Neutrophil (primary cell): ENCODE results near the gene GATA3.

DNA sequence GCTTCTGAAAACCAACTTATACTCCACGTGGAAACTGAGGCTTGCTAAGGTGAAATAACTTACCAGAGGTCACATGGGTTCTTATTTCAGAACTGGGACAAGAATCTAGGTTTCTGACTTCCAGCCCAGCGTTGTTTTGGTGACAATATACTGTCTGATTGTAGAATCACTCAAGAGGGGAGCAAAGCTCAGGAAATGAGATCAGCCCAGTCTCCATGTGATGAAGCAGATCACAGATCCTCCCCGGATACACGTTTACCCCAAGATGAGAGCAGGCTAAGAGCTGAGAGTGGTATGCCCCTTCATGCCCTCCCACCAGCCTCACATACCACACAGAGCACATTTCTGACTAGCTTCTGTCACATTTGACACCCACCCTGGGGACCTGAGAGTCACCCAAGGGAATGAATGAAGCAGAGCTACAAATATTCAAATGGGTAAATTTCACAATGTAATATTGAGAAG, 27.1 kb upstream of the PRKCQ start:
- PRO-cap = no peak

DNA sequence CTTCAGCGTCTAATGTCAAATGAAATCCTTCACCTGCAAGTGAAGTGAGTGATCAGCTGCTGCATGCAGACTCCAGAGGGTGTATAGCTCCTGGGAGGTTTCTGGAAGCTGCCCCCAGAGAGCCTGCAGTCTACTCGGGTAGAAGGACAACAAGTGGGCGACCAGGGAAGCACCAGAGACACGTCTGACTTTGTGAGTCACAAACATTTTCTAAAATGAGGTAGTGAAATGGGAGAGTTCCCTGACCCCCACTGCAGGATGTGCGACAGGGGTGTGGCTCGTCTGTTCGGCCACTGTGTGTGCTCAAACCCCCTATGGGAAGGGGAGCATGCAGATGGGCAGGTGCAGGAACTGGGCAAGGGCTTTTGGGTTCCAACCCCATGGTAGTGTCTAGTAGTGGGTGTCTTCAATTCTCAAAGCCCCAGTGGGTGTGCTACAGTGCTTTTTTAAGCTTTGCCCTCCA, 177.1 kb upstream of the PRKCQ start:
- PRO-cap = no peak

- PRO-cap = no peak
Observed at GRCh38 chr10:7274695-7275212, 136.1 kb downstream of the SFMBT2 start.

DNA sequence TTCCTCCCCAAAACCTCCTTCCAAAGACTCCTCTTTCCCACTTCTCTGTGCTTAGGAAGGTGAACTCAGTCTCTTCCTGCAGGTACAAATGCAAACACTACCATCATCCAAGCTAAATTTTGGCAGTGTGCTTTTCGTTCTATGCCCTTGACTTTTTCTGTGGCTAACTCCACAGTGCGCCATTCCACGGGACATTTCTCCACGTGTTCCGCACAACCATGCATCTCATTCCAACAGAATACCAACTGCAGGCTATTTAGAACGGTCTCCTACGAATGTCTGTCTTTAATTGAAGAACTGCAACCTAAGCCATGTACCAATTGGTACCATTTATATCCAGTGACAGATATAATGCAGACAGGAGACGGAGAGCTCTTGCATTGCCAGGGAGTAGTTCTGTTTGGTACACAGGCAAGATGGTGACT, 9.2 kb downstream of the SFMBT2 start:
- PRO-cap = no peak

DNA sequence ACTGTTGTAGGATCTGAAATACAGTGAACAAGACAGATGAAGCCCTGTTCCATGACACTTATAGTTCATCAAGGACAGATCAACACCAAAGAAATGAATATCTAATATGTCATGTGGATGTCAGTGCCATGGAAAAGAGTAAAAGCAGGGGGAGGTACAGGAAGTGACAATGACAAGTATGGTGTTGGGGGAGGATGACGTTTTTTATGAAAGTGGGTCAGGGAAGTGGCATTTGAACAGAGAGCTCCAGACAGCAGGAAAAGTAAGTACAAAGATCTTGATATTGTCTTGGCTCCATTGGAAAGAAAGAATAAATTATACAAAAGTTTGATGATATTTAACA, 7.0 kb upstream of the SFMBT2 start:
- PRO-cap = no peak

DNA sequence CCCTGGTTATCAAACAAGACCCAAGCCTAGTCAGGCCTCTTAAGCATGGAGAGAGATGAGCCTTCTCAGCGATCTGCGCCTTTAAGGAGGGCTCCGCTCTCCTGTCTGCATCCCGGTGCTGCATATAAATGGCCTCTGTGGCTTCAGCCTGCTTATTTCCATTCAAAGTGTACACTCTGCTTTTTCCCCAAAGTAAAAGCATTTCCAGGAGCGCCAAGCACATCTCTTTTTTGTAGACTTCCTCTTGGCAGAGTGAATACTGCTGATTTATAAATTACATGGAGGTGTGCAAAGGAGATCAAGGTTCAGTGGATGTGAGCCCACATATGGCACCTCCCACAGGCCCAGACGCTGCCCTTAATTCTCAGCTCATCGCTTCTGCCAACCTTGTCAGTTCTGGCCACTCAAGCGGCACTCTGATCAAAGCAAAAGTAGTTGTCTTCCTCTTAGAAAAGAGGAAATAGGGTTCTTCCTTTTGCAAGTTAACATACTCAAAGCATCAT, 70.0 kb upstream of the SFMBT2 start:
- PRO-cap = no peak

GRCh38 chr10:7807329-7807777, 11.0 kb upstream of the TAF3 start:
- PRO-cap = no peak

GRCh38 chr10:8054522-8054937, at the start of gene GATA3:
GATA3 (plus strand) TSS chr10:8054688.
- PRO-cap = no peak

DNA sequence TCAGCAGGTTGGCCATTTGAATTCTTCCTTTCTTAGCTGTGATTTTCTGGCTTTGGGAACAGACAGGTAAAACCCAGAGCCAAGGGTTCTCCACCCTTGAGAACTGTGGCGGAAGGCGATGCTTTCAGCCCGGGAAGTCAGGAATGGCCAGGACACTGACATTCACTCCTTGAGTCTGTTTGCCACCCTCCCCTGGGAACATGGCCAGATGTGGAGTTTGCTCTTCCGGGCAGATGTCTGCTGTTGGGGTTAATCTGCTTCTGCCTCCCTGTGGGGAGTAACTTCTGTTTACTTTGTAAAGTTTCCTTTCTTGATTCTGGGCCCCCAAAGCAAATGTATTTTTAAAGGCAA, 17.7 kb downstream of the GATA3 start:
- PRO-cap = no peak

DNA sequence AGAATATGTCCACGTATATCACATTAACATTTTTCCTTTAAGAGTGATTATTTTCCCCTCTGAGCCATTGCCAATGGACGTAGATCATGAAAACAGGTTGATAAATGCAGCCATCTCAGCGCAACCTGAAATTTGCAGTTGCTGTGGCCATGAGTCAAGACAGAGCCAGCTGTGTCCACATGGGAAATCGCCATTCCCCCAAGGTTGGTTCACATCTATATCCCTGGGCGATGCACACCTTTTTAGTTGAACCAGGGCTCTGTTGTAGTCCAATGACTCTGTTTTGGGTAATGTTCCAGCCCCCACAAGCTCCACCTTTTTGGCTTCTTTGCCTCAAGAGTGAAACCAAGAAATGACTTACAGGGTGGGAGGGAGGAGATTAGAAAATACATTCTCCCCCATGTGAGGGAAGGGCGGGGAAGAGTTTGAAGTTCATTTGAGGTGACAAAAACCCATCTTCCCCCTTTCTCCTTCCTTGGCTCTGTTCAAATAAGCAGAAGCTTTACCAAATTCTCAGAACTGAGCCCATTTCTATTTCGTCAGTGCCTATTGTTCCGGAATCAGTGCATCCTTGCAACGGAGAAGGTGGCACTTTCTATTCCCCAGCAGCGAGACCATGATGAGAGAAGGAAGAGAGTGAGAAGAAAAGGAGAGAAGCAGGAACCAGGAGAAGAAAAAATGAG, 82.8 kb downstream of the GATA3 start:
- PRO-cap = no peak

DNA sequence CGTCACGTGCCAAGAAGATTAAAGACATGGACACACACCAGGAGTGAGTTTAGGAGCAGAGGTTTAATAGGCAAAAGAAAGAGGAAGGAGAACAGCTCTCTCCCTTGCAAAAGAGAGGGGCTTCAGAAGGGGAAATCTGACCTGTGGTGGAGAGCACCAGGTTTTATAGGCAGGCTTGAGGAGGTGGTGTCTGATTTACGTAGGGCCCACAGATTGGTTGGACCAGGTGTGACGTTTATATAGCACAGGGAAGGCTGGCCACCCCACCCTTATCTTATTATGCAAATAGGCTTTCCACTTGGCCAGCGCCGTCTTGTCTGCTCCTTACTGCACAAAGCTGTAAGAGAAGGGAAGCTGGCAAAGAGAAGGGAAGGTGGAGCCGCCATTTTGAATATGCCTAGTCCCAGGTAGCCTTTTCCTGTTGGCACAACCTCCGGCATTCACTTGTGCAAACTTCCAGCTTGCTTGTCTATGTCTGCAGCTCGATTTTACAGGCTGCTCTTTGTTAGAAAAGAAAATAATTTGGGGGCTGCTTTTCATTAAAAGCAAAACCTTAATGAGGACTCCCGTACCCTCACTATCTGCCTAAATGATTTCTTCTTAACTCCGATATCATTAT, 221.4 kb downstream of the GATA3 start:
- PRO-cap = no peak

DNA sequence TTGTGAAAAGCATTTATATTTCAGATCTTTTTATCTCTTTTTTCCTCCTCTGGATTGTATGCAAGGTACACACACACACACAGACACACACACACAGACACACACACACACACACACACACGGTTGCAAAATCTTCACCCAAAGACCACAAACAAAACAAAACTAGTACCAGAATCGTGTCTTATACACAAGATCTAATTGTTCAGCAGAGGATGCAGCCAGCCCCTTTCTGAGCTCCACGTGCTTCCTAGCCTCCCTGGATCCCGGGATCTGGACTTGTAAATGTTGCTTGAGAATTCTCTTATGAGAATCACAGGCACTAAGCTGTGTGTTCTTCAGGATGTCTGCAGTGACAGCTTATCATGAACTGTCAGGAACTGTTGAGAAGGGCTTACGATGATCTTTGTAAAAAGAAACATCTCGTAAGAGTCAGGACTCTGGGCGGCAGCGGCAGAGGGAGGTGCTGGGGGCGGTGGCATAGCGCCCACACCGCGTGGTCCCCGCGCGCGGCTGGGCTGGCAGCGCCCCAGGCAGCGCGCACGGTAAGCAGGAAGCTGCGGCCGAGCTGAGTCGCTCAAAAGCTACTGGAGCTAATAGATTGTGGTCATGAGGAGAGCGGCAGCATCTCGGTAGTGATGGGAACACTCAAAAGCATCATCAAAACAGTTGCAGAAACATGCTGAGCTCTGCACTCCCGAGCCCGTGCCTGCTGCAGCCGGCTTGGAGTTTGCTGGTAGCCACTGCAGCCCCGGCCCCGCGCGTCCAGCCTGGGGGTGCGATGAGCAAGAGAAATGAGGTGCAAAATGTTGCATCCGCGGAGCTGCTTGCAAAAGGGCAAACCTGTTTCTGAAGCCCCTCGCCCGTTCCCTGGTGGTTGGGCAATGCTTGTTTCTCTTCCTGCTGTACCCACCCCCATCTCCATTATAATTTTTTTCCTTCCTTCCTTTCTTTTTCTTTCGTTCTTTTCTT, 277.7 kb downstream of the GATA3 start:
- PRO-cap = no peak

DNA sequence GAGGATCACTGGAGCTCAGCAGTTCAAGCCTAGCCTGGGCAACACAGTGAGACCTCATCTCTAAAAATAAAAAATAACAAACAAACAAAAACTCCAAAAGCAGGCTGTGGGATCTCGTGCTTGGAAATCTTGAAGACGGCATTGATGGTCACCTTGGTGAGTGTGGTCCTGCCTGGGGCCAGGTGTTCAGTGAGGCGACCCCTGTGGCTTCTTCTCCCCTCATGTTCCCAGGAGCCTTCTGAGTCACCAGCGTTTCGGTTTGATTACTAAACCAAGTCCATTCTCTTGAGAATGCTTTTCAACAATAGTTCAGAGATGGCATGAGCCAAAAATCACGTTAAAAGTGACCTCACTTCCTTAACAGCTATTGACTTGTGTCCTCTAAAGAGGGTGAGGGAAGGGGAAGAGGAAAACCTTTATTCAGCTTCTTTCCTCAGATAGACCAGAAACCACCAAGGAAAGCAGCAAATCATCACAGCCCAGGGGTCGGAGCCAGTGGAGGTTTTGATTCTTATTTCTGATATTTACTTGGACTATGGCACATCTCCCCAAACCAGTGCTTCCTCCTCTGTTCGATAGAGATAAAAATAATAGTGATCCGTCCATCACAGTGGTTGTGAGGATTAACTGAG, 315.2 kb downstream of the GATA3 start:
- PRO-cap = no peak

- PRO-cap = no peak
Observed at GRCh38 chr10:10213164-10213961, 804.3 kb upstream of the CELF2 start.

DNA sequence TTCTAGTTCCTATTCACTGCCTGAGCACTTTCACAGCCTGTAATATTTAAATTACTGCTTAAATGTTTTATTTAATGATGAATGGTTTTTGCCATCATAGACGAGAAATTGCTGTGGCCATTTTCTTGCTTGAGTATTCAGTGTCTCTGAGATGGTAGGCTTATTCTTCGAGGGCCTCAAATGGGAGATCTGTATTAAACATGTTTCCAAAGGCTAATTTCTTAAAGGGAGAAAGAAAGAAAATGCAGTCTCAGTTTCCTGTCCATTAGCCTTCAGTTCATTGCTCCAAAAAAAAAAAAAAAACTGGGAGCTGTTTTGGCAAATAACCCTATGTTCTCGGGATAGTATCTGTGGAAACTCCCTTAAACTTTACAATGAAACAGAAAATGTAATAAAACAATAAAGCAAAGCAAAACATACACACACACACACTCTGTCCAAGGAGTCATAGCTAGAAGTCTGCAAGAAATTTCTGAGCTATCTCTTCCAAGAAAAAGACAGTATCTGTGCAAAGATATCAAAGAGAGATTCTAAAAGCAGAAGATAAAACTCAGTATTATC, 172.5 kb upstream of the CELF2 start:
- PRO-cap = no peak

DNA sequence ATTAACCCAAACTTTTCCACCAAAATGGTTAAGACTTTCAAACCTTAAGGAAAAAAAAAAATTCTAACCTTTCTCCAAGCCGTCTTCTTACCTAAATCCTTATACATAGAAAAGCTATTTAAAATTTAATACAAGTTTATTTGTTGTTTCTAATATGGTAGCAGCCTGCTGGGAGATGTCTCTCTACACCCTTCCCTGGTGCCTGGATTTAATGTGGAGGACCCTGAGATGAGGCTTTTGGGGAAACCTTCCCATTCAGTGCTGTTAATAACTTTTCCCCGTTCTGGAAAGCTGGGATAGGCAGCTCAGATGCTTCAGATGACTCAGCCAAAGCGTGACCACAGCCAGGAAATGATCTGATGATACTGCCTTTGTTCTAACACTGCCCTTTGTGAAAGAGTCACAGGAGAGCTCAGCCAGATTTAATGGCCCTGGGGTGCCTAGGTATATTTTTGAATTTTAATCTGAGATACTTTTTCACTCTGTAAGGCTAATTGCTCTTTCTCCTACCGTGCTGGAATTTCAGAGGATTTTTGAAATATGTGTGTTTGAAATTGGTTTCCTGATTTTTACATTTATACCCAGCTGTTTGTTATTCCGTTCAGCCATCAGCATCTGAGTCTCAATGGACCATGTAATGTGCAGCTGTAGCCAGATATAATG, 17.6 kb downstream of the CELF2 start:
- PRO-cap = no peak

DNA sequence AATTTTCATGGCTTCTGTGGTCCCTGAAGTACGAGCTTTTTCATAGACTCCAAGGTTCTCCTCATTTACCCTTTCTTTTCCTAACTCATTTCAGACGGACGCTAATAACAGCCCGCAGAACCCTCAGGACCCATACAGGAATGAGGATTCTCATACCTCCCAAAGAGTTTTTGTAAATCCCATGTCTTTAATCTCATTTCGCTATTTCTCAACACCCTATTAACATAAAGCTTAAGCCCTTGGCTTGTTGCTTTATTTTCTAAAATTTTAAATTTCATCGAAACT, 28.8 kb downstream of the CELF2 start:
- PRO-cap = no peak

GRCh38 chr10:11046904-11047103, 29.1 kb downstream of the CELF2 start:
- PRO-cap = no peak

DNA sequence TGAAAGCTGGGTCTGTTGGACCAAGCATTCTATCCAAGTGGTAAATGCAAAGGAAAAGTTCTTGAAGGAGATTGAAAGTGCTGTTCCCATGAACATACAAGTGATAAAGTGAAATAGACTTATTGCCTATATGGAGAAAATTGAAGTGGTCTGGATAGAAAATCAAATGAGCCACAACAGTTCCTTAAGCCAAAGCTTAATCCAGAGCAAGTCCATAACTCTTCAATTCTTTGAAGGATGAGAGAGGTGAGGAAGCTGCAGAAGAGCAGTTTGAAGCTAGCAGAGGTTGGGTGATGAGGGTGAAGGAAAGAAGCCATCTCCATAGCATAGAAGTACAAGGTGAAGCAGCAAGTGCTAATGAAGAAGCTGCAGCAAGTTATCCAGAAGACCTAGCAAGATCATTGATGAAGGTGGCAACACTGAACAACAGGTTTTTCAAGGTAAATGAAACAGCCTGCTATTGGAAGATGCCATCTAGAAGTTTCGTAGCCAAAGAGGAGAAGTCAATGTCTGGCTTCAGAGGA, 43.5 kb downstream of the CELF2 start:
- PRO-cap = no peak

DNA sequence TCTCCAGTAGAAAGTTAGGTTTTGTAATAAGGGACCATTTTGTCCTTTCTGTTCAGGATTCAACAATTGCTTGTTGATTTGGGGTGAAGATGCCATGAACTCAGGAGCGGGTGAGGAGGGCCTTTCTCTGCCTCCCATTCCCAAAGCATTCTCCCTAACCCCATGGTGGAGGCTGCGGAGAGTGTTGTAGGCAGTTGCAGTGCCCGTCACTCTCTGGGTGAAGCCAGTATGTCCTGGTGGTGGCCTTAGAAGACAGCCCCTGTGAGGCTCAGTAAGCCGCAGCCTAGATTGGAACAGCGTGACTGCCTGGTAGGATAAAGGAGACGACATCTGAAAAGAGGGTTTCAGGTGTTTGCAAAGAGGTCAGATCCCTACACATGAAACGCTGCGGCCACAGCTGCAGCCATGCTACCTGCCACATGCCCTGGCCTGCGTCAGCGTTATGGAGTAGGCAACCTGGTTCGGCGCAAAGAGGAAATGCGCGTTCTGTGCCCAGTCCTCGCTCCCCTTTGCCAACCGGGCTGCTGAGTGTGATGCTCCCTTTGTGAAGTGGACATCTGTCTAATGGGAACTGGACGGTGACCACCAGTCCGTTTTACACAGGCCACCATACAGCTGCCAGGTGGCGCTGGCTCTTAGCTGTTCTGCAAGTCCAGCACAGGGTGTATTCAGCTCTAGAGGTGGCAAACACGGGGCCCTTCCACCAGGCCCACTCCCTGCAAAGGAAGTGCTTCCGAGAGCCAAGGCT, 160.2 kb downstream of the CELF2 start:
- PRO-cap = no peak